Breast epithelium (tissue), 2 donors: ENCODE data around the gene DYTN.

DNA sequence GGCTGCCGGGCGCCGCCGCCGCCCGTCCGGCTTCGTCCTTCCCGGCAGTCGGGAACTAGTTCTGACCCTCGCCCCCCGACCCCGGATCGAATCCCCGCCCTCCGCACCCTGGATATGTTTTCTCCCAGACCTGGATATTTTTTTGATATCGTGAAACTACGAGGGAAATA lies 756 bp downstream of the BMPR2 start:
- PRO-cap, result unidirectional peak, minus-strand start at position 34 of the sequence
- RAMPAGE, long total RNA, 2 experiments, result no peak in any of the 2 experiments

- PRO-cap, result no peak
- RAMPAGE, long total RNA, 2 experiments, result no peak in any of the 2 experiments
These were observed 1.1 kb downstream of the BMPR2 start for GRCh38 chr2:202377168-202377778.

DNA sequence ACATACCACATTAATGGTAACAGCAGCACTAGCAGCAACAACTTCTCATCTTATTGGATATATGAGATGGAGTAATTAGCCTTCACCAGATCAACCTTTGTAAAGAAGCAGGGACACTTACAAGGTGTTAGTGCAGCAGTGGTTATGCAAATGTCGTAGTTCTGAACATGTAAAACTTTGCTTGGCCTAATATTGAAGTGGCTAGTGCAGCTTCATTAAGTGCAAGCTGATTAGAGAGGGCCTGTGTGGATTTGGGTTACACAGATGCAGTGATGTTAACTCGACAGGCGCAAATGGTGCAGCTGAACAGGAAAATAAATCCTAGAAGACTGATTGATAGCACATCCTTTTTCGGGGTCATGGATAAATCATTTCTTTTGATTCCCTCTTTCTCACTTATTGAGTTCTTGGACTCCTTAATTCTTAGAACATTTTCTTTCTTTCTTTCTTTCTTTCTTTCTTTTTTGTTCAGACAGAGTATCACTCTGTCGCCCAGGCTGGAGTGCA lies 3.3 kb downstream of the BMPR2 start:
- PRO-cap, result no peak
- RAMPAGE, long total RNA, 2 experiments, result no peak in any of the 2 experiments

GRCh38 chr2:202885191-202885480 lies 13.6 kb upstream of the ICA1L start:
- PRO-cap, result no peak
- RAMPAGE, long total RNA, 2 experiments, result no peak in any of the 2 experiments

GRCh38 chr2:202912429-202912865 lies 372 bp downstream of the CARF start:
- PRO-cap, result unidirectional peak, minus-strand start at chr2:202912510
- RAMPAGE, long total RNA, 2 experiments, result start-site peak on the plus strand in 1 of 2 experiments, at chr2:202912519-202912571 at its widest, 78 reads per replicate

GRCh38 chr2:203135647-203136376 lies 103.0 kb upstream of the CYP20A1 start:
- PRO-cap, result no peak
- RAMPAGE, long total RNA, 2 experiments, result no peak in any of the 2 experiments

- PRO-cap, result no peak
- RAMPAGE, long total RNA, 2 experiments, result no peak in any of the 2 experiments
These were observed 1.9 kb downstream of the RAPH1 start for GRCh38 chr2:203533089-203533687.

DNA sequence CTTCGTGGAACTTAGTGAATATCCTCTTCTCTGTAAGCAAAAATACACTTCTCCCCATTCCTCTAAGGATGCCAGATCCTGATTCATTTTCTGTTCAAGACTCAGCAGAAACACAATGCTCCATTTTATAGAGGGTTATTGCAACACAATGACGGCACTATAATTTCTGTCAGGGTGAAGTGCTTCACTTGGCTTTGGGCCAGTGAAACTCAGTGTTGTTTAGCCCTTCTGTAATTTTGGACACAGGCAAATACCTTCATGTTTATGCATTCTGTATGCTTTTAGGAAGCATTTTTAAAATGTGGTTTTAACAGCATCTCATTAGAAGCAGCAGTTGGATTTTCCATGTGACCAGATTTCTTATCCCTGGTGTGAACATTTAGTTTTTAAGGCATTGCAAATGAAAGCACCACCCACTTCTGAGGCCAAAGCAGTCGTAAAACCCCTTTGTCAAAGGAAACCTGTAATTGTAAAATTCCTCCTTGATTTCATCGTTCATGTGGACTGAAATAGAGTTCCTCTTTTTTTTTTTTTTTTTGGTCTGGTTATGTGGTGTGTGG lies 56.5 kb upstream of the CD28 start:
- PRO-cap, result no peak
- RAMPAGE, long total RNA, 2 experiments, result no peak in any of the 2 experiments

GRCh38 chr2:203710308-203710693 lies 3.9 kb downstream of the CD28 start:
- PRO-cap, result no peak
- RAMPAGE, long total RNA, 2 experiments, result no peak in any of the 2 experiments

- PRO-cap, result no peak
- RAMPAGE, long total RNA, 2 experiments, result no peak in any of the 2 experiments
These were observed 171.8 kb downstream of the ICOS start for GRCh38 chr2:204108284-204108865.

DNA sequence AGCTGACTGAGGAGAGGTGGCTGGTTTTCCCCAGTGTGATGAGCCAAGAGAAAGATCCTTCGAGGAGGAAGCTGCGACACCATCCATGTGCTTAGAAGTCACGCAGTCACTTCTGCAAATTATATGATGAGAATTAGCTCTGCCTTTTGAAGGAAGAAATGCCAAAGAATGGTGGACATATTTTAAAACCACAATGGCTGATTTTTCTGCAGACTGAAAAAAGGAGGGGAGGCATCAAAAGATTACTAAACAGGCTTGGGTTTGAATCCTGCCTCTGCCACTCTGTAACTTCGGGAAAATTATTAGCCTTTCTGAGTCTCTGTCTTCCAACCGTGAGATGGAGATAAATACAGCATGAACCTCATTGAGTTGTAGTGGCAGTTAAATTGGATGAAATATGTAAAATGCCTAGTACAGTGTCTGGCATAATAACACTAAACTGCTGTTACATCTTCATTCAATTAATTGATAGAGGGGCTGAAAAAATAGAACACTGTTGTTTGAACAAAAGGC lies 36.7 kb upstream of the PARD3B start:
- PRO-cap, result no peak
- RAMPAGE, long total RNA, 2 experiments, result no peak in any of the 2 experiments

GRCh38 chr2:205685254-205686110 lies 3.2 kb downstream of the NRP2 start:
- PRO-cap, result unidirectional peak, plus-strand start at chr2:205685491; bidirectional peak, plus-strand start at chr2:205685922, minus-strand start at chr2:205685752
- RAMPAGE, long total RNA, 2 experiments, result no peak in any of the 2 experiments

DNA sequence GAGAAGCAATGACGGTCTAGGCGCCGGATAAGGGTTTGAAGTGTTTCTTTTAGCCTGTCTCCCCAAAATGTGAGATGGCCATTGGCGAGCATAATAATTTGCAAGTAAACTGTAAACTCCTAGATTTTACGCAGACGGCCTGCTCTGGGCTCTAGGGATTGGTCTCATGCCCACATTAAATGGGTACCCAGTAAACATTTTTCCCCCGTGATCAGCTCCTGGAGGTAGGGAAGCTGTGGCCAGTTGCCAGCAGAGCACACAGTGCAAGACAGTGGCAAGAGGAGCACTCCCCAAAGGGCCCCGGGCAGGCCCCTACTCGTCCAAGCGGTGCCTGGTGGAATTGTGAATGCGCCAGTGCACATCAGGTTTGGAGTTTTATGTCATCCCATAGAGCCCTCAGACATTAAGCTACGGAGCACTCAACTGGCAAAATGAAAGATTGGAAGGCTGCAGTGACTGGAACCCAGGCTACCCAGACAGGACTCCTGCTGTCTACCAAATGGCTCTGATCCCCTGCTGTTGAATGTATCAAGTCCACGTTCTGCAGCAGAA lies 5.0 kb downstream of the NRP2 start:
- PRO-cap, result no peak
- RAMPAGE, long total RNA, 2 experiments, result no peak in any of the 2 experiments

GRCh38 chr2:205688727-205689125 lies 6.4 kb downstream of the NRP2 start:
- PRO-cap, result no peak
- RAMPAGE, long total RNA, 2 experiments, result no peak in any of the 2 experiments

- PRO-cap, result no peak
- RAMPAGE, long total RNA, 2 experiments, result no peak in any of the 2 experiments
These were observed 735 bp downstream of the EEF1B2 start for GRCh38 chr2:206160413-206160846.

DNA sequence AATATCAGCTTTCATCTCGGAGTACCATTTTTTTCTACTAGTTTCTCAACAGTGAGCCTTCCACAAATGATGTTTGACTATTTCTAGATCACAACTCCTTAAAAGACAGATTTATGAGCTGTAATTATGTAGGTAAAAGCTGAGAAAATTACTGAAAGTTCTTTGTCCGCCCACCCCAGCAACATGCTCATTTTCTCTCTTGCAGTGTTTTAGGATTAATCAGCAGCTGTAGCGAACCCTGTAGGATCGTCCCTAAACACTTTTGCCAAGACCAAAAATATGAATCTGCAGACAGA lies 361 bp downstream of the CMKLR2 start:
- PRO-cap, result no peak
- RAMPAGE, long total RNA, 2 experiments, result no peak in any of the 2 experiments

GRCh38 chr2:206460063-206460290 lies 16.6 kb downstream of the ADAM23 start:
- PRO-cap, result no peak
- RAMPAGE, long total RNA, 2 experiments, result no peak in any of the 2 experiments

- PRO-cap, result no peak
- RAMPAGE, long total RNA, 2 experiments, result no peak in any of the 2 experiments
These were observed at the start of gene DYTN for GRCh38 chr2:206718139-206718558. TSS of gene DYTN (minus strand) at chr2:206718396.

- PRO-cap, result no peak
- RAMPAGE, long total RNA, 2 experiments, result no peak in any of the 2 experiments
These were observed 26.0 kb downstream of the FASTKD2 start for GRCh38 chr2:206791528-206791764.

- PRO-cap, result no peak
- RAMPAGE, long total RNA, 2 experiments, result no peak in any of the 2 experiments
These were observed 30.5 kb downstream of the KLF7 start for GRCh38 chr2:207135052-207135813.